Lung (tissue), 4 donors: ENCODE measurements around the genes GDA, ANXA1, C9orf40 and CARNMT1.

GRCh38 chr9:69204132-69205484 lies 30.5 kb downstream of the TJP2 start:
- PRO-cap: no peak
- RAMPAGE, long total RNA: no peak
- RRBS: no CpG with 5 or more reads among the region's 12 CpGs

GRCh38 chr9:69527392-69527788 lies 144.8 kb downstream of the APBA1 start:
- PRO-cap: no peak
- RAMPAGE, long total RNA: no peak

GRCh38 chr9:69867250-69867663 lies 46.6 kb downstream of the CFAP95 start:
- PRO-cap: no peak
- RAMPAGE, long total RNA: no peak
- RRBS: no CpG with 5 or more reads among the region's 1 CpG

DNA sequence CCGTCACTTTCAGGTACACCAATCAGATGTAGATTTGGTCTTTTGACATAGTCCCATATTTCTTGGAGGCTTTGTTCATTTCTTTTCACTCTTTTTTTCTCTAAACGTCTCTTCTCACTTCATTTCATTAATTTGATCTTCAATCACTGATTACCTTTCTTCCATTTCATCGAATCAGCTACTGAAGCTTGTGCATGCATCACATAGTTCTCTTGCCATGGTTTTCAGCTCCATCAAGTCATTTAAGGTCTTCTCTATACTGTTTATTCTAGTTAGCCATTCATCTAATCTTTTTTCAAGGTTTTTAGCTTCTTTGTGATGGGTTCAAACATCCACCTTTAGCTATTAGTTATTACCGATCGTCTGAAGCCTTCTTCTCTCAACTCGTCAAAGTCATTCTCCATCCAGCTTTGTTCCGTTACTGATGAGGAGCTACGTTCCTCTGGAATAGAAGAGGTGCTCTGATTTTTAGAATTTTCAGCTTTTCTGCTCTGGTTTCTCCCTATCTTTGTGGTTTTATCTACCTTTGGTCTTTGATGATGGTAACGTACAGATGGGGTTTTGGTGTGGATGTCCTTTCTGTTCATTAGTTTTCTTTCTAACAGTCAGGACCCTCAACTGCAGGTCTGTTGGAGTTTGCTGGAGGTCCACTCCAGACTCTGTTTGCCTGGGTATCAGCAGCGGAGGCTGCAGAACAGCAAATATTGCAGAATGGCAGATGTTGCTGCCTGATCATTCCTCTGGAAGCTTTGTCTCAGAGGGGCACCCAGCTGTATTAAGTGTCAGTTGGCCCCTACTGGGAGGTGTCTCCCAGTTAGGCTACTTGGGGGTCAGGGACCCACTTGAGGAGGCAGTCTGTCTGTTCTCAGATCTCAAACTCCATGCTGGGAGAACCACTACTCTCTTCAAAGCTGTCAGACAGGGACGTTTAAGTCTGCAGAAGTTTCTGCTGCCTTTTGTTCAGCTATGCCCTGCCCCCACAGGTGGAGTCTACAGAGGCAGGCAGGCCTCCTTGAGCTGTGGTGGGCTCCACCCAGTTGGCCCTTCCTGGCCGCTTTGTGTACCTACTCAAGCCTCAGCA lies 47.2 kb upstream of the SMC5 start:
- PRO-cap: no peak
- RAMPAGE, long total RNA: no peak
- RRBS: no CpG with 5 or more reads among the region's 12 CpGs

DNA sequence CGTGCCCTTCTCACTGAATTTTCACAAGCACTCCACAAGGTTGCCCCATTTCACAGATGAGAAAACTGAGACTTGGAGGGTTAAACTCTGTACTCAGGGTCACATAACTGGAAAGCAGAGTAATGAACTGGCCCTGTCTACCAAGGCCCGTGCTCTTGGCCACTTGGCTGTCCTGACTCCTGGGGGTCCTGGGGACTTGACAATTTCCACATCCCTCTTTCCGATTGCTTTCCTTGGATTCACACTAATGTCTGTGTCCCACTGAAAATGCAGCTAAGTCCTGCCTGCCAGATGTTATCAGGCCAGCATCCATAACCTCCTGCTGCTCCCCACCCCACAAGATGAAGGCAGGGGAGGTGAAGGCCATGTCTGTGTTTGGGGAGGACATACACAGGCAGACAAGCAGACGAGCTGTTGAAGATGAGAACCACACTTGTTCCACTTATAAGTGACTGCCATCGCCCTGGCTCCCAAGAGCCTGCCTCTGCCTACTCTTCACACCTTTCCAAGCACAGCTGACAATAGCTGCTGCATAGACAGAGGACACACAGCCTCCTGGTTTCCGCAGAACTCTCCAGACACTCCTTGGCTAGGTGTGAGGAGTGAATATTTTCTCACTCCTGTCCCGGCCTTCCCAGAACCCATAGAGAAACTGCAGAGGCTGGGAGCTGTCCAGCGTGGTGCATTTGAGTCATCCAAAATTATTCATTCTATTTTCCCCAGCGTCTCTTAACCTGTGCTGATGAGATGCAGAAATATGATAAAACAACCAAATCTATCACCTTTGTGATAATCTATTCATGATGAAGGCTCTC lies 24.9 kb downstream of the KLF9 start:
- PRO-cap: no peak
- RAMPAGE, long total RNA: no peak
- RRBS: no CpG with 5 or more reads among the region's 9 CpGs

DNA sequence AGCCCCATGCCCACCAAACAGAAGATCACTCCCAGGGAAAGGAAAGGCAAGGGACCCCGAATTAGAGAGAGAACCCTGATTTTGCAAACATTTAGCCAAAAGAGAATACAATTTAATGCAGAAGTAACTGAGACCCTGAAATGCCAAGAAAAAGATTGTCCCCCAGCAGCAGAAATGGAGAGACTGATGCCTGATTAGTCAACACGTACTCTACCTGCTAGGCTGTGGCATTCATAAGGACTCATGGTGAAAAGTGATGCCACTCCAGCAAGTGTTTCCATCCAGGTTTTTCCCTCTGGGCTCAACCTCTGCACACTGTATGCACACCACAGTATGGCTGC lies 14.1 kb downstream of the KLF9 start:
- PRO-cap: no peak
- RAMPAGE, long total RNA: no peak
- RRBS: no CpG with 5 or more reads among the region's 2 CpGs

DNA sequence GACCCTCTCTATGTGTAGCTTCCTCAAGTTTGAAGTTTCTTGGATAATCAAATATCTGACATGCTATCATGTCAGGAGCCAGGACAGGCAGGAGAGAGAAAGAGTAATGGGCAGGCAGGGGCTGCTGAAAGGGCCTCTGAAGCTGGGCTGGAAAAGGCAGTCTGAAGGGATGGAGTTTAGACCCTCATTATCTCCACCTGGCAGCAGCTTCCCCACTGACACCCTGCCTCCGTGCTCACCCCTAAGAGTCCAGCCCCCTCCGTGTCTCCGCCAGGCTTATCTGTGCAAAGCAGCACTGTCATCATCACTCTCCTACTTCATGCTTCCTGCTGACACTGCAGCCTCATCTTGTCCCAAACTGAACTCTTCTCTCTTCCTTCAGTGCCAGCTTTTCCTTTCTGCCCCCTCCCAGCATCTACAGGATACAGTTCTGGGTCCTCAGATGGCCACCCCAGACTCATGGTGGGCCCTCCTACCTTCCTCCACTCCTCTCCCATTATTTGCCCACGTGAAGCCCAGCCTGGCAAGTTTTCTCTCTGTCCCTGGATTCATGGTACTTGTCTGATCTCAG lies 70.9 kb upstream of the KLF9 start:
- PRO-cap: no peak
- RAMPAGE, long total RNA: no peak
- RRBS: no CpG with 5 or more reads among the region's 4 CpGs

DNA sequence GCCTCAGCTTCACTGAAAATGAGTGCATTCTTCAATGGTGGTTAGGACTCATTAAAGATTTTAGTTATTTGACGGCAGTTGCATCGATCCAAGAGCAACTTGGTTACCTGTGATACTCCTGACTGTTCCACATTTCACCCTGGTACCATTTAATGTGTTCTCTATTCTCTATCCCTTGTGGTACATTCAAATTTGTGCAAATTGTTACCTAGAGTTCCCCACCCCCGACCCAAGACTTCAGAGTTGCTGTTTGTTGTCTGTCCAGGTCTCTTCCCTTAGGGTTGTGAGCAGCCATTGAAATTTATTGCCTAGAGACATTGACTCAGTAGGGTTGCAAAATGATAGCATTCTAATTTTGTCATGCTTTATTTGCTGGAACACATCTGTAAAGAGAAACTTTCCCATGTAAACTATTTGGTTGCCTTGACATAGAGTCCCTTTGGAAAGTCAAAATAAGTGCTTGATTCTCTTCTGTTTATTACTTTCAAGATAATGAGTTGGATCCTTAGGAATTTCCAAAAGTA lies 91.6 kb upstream of the KLF9 start:
- PRO-cap: no peak
- RAMPAGE, long total RNA: no peak
- RRBS: no CpG with 5 or more reads among the region's 3 CpGs

DNA sequence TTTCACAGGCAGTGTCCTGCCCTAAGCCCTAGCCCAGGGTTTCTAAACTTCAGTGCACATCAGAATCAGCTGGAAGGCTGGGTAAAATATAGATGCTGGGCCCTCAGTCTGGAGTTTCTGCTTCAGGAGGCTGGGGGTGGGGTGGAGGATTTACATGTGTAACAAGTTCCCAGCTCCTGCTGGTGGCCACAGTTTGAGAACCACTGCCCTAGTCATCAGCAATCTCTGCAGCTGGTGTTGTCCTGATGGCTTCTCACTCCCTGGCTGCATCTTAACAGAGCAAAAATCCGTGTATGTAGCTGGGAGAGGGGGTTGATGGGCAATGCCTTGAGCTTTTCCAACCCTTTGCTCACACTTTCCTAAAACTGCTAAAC lies 186.0 kb upstream of the KLF9 start:
- PRO-cap: no peak
- RAMPAGE, long total RNA: no peak
- RRBS: no CpG with 5 or more reads among the region's 1 CpG

DNA sequence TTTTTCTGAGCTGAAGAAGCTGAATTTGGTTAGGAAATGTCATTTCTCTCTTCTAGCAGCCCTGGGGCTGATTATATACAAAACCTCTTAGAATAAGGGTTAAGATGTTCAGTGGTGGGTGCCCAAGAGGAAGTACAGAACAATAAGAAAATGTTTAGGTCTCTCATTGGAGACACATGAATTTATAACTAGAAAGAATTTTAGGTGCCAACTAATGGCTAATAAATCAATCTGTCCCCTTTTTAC lies 14.2 kb downstream of the ABHD17B start:
- PRO-cap: no peak
- RAMPAGE, long total RNA: no peak

GRCh38 chr9:72133780-72134180 lies 15.5 kb upstream of the GDA start:
- PRO-cap: no peak
- RAMPAGE, long total RNA: no peak
- RRBS: no CpG with 5 or more reads among the region's 3 CpGs

GRCh38 chr9:72147561-72148110 lies 1.6 kb upstream of the GDA start:
- PRO-cap: no peak
- RAMPAGE, long total RNA: no peak
- RRBS: no CpG with 5 or more reads among the region's 5 CpGs

GRCh38 chr9:72149117-72150157 lies at the start of gene GDA:
TSS of gene GDA (plus strand) at chr9:72149440.
- PRO-cap: no peak
- RAMPAGE, long total RNA: no peak
- RRBS: 10% methylated on average over 13 of the region's 74 CpGs

- PRO-cap: no peak
- RAMPAGE, long total RNA: no peak
- RRBS: no CpG with 5 or more reads among the region's 5 CpGs
Observed at GRCh38 chr9:72155222-72155785, 6.1 kb downstream of the GDA start.

- PRO-cap: no peak
- RAMPAGE, long total RNA: no peak
- RRBS: no CpG with 5 or more reads among the region's 34 CpGs
Observed at GRCh38 chr9:72365549-72366189, 661 bp upstream of the ZFAND5 start.

DNA sequence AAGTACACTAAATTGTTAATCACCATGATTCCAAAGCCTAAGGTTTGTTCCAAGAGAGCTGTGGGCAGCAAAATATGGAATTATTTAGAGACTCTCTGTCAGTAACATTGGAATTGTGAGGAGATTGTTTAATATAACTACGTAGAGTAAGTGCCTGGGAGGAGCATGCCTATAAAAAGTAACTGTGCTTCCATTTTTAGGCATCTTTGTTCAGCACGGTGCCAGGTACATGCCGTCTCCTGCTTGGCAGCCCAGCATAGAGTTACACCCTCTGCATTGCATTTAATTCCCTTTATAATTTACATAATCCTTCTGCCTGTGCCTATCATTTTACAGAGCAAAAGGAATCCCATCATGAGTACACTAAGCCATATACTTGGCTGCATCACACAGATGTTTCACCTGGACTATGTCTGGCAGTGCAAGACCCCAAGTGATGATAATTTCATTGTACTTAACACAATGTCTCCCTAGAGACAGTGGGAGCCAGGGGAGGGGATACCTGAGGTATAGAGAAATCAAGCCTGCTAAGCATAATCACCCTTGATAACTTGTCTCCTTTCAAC lies 32.2 kb upstream of the ALDH1A1 start:
- PRO-cap: no peak
- RAMPAGE, long total RNA: no peak
- RRBS: no CpG with 5 or more reads among the region's 3 CpGs

GRCh38 chr9:73151451-73152462 lies at the start of gene ANXA1:
TSS of gene ANXA1 (plus strand) at chr9:73151865.
- PRO-cap: unidirectional peak, plus-strand start at chr9:73151865
- RAMPAGE, long total RNA: start-site peak on the plus strand at chr9:73151817-73151870, 1,886 and 280 reads in 2 replicates
- RRBS: no CpG with 5 or more reads among the region's 1 CpG

DNA sequence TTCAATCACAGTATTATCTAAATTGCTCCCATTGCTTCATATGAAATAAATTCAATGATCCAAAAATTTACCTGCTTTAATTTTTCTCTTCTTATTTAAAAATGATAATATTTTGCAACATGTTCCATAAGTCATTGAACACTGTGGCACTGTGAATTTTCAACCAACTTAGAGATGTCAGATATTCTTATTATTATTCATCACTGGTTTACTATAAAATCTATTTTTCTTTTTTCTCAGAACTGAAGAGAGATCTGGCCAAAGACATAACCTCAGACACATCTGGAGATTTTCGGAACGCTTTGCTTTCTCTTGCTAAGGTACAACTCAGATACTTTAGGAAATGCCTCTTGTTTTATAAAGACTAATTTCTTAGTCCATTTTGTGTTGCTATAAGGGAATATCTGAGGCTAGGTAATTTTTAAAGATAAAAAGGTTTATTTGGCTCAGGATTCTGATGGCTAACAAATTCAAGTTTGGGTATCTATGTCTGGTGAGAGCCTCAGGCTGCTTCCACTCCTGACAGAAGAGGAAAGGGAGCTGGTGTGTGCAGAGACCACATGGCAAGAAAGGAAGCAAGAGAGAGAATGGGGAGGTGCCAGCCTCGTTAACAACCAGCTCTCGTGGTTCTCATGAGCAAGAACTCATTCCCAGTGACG lies 11.0 kb downstream of the ANXA1 start:
- PRO-cap: no peak
- RAMPAGE, long total RNA: no peak
- RRBS: no CpG with 5 or more reads among the region's 5 CpGs

GRCh38 chr9:74952081-74953223 lies at the start of gene C9orf40:
TSS of gene C9orf40 (minus strand) at chr9:74952912.
- PRO-cap: bidirectional peak, plus-strand start at chr9:74952298, minus-strand start at chr9:74952300; bidirectional peak, plus-strand start at chr9:74952982, minus-strand start at chr9:74952912
- RAMPAGE, long total RNA: no peak
- RRBS: 1% methylated on average over 21 of the region's 135 CpGs

- PRO-cap: bidirectional peak, plus-strand start at chr9:75028636, minus-strand start at chr9:75028415
- RAMPAGE, long total RNA: no peak
- RRBS: 2% methylated on average over 7 of the region's 88 CpGs
Observed at GRCh38 chr9:75027994-75028882, at the start of gene CARNMT1. TSS of gene CARNMT1 (minus strand) at chr9:75028293.